Smooth muscle cell (in vitro differentiated cells): ENCODE results near the genes ADAMTS5, BACH1, KRTAP19-5 and TIAM1.

DNA sequence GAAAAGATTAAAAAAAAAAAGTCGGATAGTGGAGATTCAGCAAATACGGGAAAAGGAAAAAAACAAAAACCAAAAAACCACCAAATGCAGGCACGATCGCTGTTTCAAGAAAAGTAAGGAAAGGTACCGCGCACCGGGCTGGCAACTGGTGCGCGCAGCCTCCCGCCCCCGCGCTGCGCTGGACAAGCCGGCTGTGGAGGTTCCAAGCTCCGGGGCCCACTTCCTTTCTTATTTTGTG lies 320 bp downstream of the ADAMTS5 start:
- RAMPAGE, long total RNA, result no peak

DNA sequence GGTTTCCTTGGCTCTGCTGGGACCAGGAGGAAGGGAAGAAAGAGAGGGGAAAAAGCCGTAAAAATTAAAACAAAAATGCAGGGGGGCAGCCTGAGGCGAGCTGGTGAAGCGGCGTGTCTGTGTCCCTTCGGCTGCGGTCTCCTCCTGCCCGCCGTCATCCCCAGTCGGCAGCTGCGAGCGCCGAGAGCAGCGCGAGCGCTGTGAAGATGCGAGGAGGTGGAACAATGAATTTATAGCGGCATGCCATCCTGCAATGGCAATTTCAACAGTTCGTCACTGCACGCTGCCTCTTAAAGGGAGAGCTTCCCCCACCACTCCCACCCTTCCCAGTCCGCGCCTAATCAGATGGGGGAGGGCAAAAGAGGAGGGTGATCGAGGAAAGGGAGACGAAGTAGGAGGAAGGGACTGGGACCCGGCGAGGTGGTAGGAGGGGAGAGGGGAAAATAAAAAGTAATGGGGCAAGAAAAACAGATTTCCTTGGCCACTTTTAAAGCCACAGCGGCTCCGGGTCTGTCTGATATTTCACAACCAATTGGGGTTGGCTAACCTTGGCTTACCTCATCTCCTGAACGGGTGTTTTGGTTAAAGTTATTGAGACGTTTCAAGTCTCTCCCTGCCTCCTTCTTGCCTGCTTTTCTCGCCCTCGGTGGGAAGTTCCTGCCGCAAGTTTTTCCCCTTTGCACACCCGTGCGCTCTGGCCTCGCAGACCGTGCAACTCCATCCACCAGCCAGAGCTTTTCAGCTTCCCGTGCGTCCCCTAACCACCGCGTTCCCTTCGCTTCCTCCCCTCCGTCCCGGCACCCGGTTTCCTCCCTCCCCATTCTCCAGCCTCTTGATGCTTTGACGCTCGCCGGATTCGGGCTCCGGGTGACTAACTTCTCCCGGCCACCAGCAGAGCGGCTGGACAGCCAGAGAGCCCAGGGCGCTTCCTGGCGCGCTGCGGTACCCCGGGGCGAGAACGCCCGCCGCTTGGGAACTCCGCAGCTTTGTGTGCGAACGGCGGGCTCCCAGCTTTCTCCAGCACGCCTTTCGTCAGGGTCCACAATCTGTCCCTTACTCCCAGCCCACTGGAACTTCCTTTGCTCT lies at the start of gene ADAMTS5:
TSS of gene ADAMTS5 (minus strand) at position 202 of the 1,086 bp plus-strand sequence.
- RAMPAGE, long total RNA, result start-site peak on the minus strand centred at position 185 of the sequence, 47 bp wide, 132 and 100 reads in 2 replicates

DNA sequence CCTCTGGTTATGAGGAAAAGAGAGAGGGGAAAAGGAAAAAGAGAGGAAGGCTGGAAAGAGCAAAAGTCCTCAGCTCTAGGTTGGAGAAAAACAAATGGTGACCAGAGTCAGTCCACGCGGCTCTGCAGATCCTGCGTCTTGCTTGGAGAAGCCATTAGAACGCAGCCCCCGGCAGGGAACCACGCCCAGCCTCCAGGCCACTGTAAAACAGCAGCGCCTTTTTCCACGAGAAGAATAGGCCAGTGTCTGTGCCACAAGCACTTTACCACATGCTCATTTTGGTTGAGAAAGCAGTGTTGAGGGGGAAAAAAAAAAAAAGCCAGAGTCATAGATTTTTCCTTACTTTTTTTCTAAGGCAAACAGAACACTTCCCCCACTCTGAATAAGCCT lies 846.9 kb upstream of the ADAMTS5 start:
- RAMPAGE, long total RNA, result no peak

DNA sequence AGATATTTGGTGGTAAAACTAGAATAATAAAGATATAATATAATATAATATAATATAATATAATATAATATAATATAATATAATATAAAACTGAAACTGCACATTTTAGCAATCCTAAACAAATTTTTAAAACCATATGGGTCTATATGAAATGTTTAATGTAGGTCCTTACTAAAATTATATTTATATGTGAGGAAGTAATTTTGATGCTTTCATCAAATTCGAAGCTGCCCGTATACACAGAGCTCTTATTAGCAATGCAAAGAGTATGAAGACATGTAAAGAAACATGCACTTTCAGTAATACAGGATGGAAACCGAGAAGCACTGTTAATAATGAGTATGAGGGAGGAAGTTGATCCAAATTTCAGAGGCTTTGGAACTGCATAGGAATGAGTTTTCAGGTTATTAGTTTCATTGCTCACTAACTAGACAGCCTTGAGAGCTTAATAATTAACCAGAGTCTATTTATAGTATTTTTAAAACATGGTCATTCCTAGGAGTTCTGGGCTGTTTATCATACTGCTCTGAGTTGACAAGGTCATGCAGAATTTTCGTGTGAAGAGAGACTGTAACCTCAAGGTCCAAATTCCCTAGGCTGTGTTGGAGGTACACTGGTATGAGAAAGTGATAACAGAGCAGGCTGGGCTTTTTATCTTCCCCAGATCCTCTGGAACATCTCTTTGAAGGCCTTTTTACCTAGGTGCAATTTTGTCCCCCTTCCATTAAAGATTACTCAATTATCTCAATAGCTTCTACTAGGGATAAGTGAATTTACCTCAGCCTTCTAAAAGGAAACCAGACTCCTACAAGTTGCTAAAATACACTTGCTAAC lies 628.9 kb downstream of the N6AMT1 start:
- RAMPAGE, long total RNA, result no peak

DNA sequence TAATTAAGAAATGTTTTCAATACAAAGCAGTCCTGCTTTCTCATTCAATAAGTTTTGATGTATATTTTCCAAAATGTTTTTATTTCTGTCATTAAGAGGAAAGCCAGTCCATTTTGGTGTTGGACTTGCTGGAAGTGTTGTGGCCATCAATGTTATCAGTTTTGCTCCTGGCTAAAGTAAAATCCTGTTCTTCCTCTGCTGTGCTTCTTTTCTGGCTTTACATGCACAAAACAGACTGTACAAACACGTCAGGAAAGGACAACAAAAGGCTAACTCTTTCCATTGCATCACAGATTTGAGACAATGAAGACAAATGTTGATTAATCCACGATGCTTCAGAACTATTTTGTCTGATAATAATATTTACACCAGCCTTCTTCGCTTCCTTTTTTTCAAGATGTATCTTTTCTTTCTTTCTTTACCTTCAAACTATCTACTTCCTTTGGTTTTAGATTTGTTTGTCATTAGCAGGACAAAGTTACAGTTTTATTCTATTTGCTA lies 627.8 kb downstream of the N6AMT1 start:
- RAMPAGE, long total RNA, result no peak

DNA sequence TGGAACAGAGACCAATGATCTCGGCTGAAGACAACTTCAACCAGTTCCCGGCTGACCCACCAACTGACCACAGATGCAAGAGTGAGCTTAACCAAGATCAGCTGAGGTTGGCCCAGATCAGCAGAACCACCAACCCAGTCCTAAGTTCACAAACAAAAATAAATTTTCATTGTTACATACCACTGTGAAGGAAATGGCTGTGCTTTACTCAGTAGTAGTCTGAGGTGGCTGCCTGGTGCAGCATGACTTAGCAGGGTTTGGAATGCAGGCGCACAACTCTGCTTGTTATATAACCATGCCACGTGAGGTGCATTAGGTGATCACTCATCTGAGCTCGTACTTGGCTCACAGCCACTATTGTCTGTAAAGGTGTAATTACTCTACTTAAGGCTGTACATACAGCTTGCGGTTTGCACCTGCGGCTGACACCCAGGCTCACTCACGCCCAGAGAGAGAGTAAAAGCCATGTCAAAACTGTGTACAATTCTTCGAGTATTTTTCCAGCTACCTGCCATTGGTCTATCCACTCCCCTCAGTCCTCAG lies 491.9 kb downstream of the N6AMT1 start:
- RAMPAGE, long total RNA, result no peak

GRCh38 chr21:28633833-28634724 lies 251.1 kb downstream of the N6AMT1 start:
- RAMPAGE, long total RNA, result no peak

- RAMPAGE, long total RNA, result no peak
These were observed 25.0 kb downstream of the MAP3K7CL start for GRCh38 chr21:29155349-29156016.

DNA sequence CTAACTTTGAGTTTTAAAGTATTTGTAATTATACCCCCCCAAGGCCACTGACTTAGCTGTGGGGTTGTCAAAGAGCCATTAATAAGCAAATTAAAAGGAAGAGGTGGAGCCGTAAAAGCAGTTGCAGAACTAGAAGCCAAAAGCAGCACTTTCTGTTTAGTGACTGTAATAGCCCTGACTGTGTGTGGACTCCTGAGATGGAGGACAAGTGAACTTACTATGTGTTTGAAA lies 61.3 kb upstream of the BACH1 start:
- RAMPAGE, long total RNA, result no peak

GRCh38 chr21:29298170-29298985 lies at the start of gene BACH1:
BACH1 (plus strand) TSS chr21:29298922.
- RAMPAGE, long total RNA, result start-site peak on the plus strand at chr21:29298869-29298942, 190 and 331 reads in 2 replicates

GRCh38 chr21:29309767-29310382 lies 11.2 kb downstream of the BACH1 start:
- RAMPAGE, long total RNA, result no peak

DNA sequence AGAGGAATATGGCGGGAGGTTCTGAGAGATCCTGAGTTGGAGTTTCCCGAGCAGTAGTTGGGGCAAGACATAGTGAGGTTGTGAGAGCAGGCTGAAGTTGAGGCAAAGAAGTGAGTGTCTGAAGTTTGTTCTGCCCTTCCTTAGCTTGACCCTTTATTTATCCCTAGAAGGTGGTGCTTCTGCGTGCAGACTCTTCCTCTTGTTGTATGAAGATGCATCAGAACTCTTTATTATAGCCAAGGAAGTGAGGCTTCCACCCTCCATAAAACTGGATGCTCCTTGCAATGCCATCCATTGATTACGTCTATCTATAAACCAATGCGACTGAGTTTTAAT lies 182 bp downstream of the KRTAP26-1 start:
- RAMPAGE, long total RNA, result no peak

DNA sequence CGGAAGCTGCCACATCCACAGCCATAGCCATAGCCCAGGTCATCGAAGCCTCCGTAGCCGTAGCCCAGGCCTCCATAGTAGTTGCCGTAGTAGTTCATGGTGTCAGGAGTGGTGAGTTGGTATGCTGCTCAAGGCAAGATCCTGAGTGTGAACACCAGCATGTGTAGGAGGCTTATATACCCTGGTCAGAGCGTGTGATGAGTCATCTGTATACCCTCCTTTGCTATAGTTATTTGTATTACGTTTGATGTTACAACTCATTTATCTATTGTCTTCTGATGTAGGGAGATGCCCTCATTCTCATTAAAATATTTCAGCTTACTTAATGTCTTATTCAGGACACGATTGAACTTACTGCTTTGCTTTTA lies at the start of gene KRTAP19-5:
TSS of gene KRTAP19-5 (minus strand) at position 149 of the 368 bp plus-strand sequence.
- RAMPAGE, long total RNA, result no peak

GRCh38 chr21:31343368-31344756 lies at the start of gene TIAM1:
TIAM1 (minus strand) TSS chr21:31344261.
- RAMPAGE, long total RNA, result start-site peak on the minus strand at chr21:31344147-31344316, 26 and 31 reads in 2 replicates

DNA sequence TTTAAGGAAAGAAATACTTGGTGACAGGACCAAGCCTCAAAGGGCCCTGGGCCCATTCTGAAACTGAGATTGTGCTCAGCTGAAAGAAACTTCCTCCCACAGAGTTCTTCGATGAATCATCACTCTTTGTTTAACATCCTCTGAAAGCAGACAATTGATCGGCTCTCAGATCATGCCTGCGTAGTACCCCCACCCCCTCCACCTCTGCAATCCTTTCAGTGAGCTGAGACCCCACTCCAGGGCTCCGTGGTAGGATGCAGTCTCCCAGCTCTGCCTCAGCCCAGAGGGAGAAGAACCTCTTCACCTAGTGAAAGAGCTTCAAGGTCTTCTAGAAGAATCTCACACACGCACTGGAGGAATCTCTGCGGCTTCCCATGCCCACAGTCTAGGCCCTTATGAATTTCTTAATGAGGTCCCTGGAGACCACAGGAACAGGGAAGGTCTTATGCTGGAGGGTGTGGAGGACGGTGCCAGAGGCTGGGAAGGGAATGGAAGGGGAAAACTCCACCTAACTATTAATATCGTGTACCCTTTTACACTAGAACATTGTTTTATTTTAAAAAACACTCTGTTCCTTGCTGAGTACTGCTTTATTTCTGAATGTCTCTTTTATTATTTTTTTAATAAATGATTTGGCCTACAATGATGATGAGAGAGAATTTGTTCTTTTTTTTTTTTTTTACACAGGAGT lies 104.8 kb upstream of the SOD1 start:
- RAMPAGE, long total RNA, result no peak

GRCh38 chr21:31654595-31655064 lies 4.9 kb upstream of the SOD1 start:
- RAMPAGE, long total RNA, result no peak

DNA sequence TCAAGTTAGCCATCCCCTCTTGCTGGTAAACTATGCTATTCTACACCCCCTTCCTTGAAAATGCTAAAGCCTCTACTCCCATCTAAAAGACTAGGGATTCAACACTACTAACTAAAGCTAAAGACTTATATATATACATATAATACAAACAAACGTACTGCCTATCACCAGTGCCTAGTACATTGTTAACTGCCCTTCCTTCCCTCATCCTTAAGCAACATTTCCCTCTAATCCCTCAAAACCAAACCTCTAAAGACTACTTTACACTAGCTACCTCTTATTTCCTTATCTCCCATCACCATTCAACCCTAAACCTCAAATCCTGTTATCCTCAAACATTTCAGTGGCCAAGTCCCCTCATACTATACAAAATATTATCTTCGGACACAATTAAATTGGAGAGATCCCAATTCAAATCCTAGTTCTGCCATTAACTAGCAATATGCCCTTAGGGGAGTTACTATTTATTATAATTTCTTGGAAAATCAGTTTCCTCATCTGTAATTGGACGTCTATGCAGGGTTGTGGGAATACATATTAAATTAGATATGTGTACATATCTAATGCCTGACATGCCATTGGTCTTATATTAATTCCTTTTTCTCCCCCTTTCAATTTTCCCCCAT lies 3.7 kb downstream of the SCAF4 start:
- RAMPAGE, long total RNA, result no peak

- RAMPAGE, long total RNA, result no peak
These were observed 74.4 kb downstream of the HUNK start for GRCh38 chr21:31947226-31947630.

- RAMPAGE, long total RNA, result no peak
These were observed 21.0 kb downstream of the URB1 start for GRCh38 chr21:32371717-32372398.

- RAMPAGE, long total RNA, result no peak
These were observed 38.6 kb downstream of the EVA1C start for GRCh38 chr21:32450840-32451748.